ENCODE measurements around the gene PAK5.

- PRO-cap: no peak
Observed at GRCh38 chr20:5578084-5578929, 32.5 kb downstream of the GPCPD1 start.

GRCh38 chr20:5863256-5864010 is 47.9 kb upstream of the CHGB start:
- PRO-cap: no peak

DNA sequence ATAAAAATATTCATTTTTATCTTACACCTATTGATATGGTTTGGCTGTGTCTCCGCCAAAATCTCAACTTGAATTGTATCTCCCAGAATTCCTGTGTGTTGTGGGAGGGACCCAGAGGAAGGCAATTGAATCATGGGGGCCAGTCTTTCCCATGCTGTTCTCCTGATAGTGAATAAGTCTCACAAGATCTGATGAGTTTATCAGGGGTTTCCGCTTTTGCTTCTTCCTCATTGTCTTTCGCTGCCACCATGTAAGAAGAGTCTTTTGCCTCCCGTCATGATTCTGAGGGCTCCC is 753 bp upstream of the LRRN4 start:
- PRO-cap: no peak

GRCh38 chr20:6075798-6076281 is 22.0 kb upstream of the LRRN4 start:
- PRO-cap: no peak

DNA sequence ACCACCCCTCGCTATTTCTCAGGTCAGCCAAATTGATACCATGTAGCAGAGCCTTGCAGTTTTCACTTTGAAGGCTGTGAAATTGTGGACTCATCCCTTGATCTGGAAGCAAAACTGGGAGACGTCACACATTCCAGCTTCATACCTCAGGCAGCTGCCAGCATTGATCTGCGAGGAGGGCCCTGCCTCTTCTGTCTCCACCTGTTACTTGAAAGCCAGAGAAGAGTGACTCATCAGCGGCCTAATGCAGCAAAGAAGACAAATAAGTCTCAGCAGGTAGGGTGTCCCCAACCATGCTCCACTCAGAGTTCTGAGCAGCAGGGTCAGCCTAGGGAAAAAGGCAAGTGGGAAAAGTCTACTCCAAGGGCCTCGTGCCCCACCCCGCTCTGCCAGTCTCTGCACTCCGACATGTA is 69.4 kb upstream of the BMP2 start:
- PRO-cap: no peak

GRCh38 chr20:6704168-6704547 is 63.3 kb upstream of the BMP2 start:
- PRO-cap: no peak

DNA sequence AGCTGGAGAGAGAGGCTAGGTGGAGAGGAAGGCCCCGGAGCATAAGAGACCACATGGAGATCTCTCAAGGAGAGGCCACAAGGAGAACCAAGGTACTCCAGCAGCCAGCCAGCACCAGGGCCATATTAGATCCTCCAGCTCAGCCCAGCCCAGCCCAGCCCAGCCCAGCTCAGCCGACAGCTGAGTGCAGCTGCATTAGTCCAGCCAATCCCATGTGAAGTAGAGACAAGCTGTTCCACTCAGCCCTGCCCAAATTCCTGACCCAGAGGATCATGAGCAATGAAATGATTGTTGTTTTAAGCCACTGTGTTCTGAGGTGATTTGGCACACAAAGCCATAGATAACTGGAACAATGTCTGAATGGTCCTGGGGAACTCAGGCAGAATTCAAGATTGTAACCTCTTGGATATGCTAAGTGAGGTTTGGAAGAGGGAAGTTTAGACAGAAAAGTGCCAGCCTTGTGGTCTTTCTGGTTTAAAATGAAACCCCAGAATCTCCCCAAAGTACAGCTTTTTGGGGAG is 59.5 kb upstream of the BMP2 start:
- PRO-cap: no peak

DNA sequence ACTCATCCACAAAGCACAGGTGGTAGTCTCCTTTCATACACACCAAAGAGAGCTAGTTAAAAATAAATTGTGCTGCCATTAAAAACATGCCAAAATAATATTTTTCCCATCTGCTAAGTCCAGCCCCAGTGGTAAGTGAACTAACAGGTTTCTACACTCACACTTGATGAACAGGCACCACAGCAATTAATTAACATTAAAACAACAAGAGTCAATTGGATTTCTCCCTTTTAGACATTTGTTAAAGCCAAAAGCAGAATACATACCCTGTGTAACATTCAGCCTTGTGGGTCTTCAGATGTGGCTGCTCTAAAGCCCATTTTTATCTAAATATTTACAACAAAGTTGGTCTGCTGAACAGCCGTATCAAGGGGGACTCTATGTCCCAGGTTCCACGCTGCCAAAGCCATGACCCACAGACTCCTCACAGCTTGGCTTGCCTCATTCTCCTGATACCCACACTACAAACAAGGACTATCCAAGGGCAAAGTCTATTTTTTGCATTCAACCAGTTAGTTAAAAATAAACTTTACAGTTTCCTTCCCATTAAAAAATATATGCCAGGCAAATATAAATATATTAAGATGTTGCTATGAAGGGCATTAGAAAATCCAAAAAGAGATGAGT is 490.5 kb downstream of the BMP2 start:
- PRO-cap: no peak

GRCh38 chr20:7664939-7665239 is 275.4 kb downstream of the HAO1 start:
- PRO-cap: unidirectional peak, minus-strand start at chr20:7665116

DNA sequence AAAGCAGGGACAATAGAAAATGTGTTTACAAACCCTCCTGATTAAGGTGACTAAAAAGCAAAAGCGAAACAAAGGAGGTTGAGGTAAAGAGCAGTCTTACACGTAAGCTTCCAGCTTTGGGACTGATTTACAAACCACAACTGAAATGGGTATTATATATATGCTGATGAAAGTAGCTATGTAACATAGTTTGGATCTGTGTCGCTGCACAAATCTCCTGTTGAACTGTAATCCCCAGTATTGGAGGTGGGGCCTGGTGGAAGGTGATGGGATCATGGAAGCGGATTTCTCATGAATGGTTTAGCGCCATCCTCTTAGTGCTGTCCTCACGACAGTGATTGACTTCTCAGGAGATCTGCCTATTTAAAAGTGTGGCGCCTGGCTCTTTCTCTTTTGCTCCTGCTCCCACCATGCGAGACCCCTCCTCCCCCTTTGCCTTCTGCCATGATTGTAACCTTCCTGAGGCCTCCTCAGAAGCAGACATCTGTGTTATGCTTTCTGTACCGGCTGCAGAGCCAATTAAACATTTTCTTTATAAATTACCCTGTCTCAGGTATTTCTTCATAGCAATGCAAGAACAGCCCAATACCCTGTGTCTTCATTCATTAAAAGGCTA is 82.1 kb downstream of the PLCB1 start:
- PRO-cap: no peak

- PRO-cap: no peak
Observed at GRCh38 chr20:8473852-8474931, 342.1 kb downstream of the PLCB1 start.

GRCh38 chr20:8667737-8668158 is 401.1 kb upstream of the PLCB4 start:
- PRO-cap: no peak

DNA sequence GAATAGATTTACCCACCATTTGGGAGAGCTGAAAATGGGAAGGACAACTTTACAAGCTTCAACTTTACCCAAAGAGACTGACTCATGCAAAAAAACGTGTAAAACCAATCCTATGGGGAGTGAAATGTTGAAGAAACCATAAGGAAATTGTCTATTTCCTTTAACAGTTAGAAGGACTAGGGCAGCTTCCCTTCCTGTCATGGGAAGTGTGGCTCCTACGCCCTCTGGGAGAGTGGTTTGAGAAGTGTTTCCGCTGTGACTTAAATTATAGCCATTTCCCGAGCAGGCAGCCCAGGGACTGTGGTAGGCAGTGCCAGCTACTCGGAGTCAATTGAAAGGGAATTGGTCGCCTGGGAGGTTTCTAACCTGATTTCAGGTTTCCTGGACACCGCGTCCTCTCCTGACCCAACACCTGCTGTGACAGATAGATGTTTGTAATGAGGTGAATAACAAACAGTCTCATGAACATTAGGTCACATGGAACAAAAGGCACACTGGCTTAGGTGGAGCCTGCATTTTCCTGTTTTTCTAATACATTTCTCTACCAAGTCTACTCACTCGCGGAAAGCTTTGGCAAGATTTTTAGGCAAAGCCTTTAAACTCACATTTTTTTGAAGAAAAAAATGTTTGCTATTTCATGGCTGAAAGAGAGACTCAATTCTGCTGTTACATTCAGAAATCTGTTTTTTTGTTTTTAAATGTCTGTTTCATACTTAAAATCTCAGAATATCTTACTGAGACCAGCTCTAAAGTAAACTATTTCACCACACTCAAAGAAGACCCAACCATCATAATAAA is 256.0 kb upstream of the PLCB4 start:
- PRO-cap: no peak

GRCh38 chr20:8901359-8901832 is 167.5 kb upstream of the PLCB4 start:
- PRO-cap: no peak

DNA sequence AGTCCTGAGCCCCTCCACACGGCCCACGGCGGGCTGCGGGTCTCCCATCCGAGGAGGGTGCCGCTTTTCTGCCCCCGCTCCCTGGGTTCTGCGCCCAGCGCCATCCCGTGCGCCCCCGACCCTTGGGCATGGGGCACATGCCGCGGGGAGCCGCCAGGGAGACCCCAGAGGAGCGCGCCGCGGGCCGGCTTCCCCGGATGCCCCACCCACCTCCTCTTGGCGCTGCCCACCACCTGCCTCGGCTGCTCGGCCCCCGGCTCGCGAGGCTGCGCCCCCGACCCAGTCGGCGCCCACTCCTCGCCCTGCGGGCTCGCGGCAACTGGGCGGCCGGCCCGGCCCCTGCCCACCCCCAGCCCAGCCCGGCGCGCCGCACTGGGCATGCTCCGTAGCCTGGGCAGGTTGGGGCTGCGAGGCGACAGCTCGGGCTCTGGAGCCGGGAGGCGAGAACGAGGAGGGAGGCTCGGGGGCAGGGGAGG is 556 bp upstream of the PLCB4 start:
- PRO-cap: no peak

- PRO-cap: no peak
Observed at GRCh38 chr20:9233994-9234627, 165.2 kb downstream of the PLCB4 start.

DNA sequence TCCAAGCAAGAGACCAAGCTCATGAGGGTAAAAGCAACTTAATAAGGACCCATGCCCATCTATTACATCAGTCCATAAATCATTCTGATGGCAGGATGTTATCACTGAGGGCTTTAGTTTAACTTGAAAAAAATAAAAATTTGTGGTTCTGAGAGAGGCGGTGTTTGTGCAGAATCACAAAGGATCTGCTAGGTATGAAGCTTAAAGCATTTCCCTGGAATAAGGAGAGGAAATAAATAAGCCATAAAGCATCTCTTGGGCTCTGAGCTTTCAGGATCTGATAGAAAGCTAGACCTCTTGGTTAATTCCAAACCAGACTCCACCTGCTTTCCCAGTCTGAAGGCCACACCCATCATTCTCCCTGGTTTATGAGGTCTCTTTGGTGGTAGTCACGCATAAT is 184.5 kb upstream of the LAMP5 start:
- PRO-cap: no peak

DNA sequence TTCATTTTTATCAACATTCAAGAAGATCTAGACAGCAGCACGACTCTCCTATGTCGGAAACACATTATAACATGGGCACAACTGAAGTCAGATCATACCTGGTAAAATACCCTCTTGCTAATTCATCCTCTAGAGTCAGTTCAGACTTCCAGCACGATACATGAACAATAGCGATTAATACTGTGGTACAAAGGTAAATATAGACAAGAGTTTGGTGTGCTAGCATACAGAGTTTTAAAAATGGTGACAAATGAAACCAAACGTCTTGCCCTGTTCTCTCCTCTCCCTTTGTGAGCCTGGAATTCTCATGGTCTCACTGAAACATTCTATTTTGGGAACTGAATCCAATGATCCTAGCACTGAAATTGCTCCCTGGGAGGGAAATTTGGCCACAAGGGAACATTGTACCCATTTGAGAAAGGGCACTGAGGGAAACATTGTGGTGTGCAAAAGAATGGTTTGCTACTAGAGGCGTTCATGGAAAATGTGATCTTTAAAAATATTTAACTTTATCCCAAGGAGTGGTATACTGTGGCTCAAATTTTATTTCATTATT is 23.9 kb downstream of the LAMP5 start:
- PRO-cap: no peak

DNA sequence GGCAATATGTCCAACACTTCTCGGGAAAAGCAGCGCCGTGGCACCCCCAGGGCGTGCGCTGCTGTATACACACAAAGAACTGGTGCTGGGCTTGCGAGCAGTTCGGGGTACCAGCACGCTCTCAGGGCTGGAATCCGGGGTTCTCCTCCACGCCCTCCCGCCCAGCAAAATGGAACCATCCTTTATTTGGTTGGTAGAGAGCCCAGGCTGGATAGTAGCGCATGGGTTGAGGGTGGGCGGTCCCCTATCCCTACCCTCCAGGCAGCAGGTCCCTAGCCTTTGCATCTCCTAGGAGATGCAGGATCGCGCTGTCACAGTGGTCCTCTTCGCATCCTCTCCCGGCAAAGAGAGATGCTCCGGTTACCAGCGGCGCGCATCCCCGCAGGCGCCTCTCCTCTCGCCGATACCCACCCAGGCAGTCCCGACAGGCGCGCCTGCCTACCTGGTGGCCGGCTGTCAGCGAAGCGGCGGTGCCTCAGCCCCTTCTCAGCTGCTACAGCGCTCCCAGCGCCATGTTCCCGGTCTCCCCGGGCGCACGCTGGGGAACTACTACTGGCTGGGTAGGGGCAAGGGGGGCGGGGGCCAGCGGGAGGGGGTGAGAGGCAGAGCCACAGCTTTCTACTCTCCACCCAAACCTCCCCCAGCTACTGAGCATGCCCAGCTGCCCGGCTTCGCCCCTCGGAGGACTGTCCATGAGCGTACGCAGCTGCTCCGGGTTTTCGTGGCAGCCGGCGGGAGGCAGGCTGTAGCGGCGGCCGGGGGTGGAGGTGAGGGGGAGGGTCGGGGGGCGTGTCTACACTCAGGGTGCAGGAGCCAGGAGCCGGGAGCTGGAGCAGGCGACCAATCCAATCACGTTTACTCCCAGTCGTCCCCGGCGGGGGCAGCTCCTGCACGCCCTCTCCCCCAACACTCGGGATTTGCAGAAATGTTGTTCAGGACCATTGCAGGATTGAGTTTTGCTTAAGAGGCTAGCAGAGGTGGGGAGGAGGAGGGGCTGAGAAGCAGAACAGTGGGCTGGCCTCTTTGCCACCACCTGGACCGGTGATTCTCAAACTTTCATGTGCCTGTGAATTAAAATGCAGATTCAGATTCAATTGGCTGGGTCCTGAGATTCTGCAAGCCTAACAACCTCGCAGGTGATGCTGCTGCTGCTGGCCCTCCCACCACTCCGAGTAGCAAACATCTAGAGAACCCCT is at the start of gene PAK5:
TSS of gene PAK5 (minus strand) at position 757 of the 1,196 bp plus-strand sequence.
- PRO-cap: no peak

- PRO-cap: no peak
Observed at GRCh38 chr20:10131687-10132568, 86.7 kb upstream of the SNAP25 start.